Mesenchymal stem cell of the bone marrow (primary cell): ENCODE measurements around a stretch of chr16.

DNA sequence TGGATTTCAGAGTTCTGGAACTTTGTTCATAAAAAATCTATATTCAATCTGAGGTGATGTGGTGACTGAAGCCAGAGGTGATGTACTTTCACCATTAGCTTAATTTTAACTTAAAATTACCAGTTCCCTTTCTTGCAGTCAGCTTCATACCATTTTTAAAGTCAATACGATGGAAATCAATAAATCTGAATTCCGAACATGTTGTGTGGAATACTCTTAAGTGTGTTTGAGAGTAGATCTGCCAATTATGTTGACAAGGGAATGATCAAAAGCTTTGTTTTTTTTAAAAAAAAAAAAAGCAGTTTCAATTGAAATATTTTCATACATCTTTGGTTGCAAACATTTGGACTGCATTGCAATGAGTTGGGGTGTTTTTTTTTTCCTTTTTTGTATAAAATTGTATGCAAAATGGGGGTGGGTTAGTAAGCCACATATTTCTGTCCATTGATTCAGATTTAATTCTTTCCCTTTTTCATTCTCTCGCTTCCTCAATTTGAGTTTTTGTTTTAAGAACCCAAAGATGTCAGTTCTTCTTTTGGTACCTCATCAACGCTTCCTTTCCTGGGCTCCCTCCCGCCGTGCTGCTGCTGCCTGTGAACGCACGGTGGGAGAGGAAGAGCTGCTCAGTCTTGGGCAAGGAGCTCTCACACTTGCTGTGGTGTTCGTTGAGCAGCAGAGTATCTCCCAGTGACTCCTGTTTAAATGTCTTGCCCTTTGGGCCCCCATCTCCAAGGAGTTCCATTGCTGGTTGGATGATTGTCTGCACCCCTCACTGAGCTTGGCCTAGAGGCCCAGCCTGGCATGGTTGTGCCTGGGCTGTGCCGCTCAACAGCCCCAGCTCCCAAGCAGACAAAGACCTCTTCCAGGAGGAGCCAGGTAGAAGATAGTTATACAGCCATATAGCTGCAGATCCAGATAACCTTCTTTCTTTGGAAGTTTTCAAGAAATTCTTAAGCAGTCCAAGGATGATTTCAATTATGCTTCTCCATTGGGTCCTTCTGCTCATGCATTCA lies 13.4 kb downstream of the UBFD1 start:
- CAGE, long polyA plus RNA, result no peak

DNA sequence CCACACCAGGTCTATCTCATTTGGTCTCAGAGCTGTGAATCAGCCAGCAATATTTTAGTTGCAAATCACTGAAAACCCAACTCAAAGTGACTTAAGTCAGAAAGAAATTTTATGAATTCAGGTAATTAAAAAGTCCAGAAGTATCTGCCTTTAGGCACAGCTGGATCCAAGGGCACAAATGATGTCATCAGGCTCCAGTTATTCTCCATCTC lies 3.3 kb downstream of the CHP2 start:
- CAGE, long polyA plus RNA, result no peak

DNA sequence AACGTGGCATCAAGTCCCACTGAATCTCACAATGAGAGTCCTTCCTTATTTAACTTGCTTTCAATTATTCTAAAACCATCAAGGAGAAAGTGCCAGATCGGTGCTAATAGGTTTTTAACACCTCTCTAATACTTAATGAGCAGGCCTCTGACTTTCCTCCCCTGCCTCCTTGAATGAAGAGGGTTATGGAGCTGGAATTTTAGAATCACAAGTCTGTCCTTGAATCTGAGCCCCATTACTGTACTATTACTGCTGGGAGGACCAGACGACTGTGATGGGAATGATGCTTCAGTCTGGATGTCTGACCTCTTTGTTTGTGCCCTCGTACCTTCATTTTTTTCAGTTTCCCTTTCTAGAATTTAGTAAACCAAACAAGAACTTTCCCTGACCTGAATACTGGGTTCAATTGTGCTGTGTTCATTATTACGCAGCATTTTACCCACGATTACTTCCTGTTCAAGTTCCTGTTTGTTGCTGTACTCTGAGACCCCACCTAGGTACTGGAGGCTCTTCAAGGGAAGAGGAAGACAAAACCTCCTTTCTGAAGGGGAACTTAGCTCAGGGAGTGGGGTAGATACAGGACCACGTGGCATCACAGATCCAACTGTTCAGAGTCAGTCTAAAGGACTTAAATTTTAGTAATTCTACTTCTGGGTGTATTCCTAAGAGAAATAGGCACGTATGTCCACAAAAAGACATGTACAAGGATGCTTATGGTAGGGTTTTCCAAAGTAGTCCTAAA lies 9.3 kb upstream of the PRKCB start:
- CAGE, long polyA plus RNA, result no peak

GRCh38 chr16:24216557-24217218 lies 39.4 kb upstream of the CACNG3 start:
- CAGE, long polyA plus RNA, result no peak

DNA sequence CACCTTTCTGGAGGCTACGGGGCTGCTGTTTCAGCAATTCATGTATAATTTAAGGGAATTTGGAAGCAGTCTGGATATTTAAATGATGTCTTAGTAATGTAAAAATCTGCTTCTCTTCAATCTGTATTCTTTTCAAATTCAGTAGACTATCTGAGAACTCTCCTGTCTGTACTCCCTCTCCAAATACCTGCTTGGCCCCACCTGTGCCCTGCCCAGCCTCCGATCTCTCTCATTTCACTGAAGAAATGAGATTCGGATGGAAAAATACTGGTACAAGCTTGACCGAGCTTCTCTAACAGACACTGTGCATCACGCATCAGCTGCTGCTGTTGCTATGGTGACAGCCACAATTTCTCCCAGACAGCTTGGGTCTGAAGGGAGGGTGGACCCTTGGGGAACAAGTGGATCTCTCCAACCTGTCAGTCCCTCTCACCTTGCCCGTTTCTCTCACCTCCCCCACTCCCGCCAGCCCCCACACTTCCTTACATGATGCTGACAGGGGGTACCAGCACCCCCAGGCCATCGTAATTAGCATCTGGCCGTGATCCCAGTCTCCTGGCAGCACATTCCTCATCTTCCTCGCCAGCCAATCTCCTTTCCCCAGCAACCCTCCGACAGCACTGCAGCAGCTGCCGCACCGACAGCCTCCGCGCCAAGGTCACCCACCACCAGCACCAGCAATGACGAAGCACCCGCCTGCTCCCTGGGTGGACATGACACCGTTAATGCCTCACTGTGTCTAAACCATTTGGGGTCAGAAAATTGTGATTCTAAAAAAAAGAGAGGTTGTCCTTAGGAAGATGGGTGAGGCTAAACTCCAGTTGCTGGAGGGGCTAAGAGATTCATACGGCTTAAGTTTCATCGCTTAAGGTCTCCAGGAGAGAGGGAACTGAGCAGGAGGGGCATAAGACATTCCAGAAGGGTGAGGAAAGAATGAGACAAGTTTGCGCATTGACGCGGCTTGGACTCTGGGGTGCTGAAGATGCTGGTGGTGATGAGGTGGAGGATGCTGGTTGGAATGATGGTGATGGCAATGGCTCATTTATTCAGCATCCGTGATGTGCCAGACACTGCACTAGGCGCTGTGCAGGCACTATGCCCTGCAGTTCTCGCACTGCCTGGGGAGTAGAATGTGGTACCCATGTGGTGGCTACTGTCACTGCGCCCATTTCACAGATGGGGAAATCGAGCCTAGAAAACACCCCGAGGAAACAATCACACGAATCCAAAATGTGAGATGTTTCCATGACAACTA lies 58.6 kb upstream of the TNRC6A start:
- CAGE, long polyA plus RNA, result no peak

DNA sequence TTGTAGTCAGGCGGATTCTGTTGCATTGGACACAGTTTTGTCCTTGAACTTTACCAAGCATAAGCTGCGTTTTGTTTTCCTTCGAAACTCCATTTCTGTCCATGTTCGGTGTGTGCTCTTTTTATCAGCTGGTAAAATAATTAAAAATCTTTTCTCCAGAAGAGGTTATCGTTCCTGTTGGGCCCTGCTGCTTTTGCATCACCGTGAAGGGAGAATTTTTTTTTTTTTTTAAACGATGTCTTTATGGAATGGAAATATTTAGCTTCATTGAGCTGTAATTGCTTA lies 1.3 kb downstream of the TNRC6A start:
- CAGE, long polyA plus RNA, result no peak

- CAGE, long polyA plus RNA, result no peak
Measured at GRCh38 chr16:24736529-24737312, 7.3 kb downstream of the TNRC6A start.

GRCh38 chr16:24999205-24999780 lies 15.9 kb downstream of the ARHGAP17 start:
- CAGE, long polyA plus RNA, result no peak

GRCh38 chr16:25063704-25064345 lies 47.7 kb upstream of the LCMT1 start:
- CAGE, long polyA plus RNA, result no peak

DNA sequence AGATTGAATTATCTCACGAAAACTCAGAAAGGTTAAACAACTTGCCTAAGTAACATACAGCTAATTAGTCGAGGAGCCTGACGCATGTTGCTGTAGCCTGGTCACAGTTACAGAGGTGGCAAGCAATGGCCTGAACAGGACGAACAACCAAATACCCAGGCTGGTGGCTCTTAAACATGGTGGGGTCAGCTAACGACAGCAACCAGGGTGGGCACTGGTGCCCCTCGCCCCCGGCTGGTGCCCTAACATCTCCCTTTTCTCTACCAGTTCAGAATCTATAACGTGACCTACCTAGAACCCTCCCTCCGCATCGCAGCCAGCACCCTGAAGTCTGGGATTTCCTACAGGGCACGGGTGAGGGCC lies 38.5 kb downstream of the IL4R start:
- CAGE, long polyA plus RNA, result no peak

DNA sequence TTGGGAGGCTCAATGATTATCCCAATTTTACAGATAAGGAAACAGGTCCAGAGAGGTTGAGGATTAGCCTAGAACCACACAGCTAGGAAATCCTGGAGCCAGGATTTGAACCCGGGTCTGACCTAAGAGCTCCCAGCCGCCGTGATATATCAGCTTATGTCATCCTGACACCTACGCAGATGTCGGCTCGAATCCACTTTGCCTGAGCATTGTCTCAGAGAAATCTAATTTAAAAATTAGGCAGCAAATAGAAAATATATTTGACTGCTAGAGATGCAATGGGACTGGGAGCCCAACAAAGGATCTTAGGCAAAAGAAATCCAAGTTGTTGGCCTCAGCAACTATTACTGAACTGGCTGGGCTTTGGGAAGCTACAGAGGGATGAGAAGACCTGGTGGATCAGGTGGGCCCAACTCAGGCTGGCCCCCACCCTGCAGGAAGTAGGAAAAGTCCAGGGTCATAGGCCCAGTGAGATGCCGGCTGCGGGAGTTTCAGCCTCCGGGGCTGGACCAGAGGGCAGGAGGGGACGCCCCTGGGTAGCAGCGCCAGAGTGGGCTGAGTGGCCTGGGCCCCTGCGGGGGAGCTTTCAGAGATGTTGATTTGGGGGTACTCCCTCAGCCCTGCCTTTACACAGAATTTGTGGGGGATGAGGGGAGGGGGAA lies 35.1 kb upstream of the IL21R start:
- CAGE, long polyA plus RNA, result no peak

- CAGE, long polyA plus RNA, result no peak
Measured at GRCh38 chr16:27627953-27629043, 78.4 kb downstream of the KATNIP start.

GRCh38 chr16:28121388-28121976 lies 58.0 kb upstream of the GSG1L start:
- CAGE, long polyA plus RNA, result no peak

- CAGE, long polyA plus RNA, result no peak
Measured at GRCh38 chr16:28150593-28151671, 60.8 kb downstream of the XPO6 start.

DNA sequence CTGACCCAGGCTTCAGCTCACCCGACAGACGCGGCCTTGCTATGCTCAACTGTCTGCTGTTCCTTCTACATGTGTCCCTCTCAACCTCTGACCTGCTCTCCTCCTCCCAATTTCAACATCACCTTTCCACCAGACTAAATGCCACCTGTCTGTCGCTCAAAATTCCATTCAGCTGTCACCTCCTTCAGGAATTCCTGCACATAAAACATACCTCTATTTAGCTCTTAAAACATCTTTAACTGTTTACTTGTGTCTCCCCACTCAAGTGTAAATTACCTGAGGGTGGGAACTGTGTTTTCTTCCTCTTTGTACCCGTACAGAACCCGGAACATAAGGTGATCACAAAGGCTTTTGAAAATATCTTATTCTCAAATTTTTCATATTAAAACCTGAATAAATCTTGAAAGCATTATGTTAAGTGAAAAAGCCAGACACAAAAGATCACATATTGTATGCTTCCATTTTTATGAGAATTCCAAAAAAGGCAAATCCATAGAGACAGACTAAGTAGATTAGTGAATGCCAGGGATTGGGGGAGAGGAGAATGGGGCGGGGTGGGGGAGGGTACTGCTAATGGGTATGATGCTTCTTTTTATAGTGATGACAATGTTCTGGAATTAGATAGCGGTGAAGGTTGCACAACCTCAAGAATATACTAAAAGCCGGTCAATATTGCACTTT lies 44.2 kb downstream of the XPO6 start:
- CAGE, long polyA plus RNA, result no peak

DNA sequence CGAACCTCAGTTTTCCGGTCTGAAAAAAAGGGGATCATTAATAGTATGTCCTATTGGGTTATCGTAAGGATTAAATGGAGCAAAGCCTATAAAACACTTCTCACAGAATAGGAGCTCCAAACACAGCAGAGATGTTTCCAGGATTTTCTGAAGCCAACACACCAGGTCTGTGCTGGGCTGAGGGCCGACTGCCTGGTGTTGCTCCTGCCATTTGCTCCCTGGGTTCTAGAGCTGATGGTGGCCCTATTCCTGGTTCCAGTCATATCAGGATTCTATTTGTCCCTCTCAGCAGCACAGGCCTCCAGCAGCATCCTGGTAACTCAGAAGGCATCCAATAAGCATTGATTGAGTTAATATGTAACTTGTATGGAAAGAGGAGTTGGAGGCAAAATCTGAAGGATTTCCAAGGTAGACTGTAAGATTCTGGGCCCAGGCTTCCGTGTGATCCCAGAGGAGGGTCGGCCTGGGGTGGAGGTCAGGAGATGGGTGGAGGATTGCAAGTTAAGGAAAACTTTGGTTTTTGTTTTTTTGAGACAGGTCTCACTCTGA lies 5.8 kb downstream of the NUPR1 start:
- CAGE, long polyA plus RNA, result no peak

DNA sequence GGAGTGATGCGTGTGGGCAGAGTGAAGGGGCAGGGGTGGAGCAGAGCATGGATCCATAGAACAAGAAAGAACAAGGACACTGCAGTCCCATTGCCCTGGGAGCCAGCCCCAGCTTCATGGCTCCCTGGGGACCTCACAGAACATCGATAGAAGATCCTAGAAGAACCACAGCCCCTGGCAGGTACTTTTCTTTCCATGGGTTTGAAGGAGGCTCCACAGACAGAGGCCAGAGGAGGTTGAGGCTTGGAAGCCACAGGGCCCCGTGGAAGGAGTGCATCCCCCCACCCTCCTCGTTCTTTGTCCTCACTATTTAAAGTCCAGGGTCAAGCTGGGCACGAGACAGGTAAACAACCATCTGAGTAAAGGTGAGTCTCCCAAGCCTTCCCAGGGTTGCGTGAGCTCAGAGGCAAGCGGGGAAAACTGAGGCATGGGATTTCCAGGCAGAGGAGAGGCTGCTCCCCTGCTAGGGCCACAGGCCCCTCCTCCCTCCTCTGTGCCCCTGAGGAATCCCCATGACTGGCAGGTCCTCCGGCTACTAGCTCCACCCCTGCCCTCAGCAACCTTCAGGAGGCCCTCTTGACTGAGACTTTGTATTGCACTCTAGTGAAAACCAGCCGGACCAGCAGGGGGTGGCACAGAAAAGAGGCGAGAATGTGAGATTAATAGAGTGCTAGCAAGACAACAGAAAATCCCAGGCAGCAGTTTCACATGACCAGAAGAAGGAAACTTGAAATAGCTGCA lies 884 bp upstream of the SULT1A2 start:
- CAGE, long polyA plus RNA, result no peak

DNA sequence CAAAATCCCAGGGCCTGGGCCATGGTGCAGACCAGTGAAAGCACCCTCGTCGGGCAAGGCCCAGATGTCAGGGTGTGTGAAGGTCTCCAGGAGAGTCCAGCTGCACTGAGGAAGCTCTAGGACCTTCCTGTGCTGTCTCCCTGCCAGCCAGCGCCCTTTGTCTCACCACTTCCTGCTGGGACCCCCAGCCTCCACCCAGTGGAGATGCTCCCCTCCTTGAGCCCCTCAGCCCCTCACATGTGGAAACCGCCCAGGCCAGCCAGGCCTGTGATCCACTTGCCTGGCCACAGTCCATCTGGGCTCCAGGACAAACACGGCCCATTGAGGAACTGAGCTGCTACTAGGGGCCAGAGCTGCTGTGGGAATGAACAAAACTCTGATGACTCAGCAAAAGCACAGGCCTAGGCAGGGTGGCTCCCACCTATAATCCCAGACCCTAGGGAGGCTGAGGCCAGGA lies 733 bp downstream of the SULT1A1 start:
- CAGE, long polyA plus RNA, result no peak

- CAGE, long polyA plus RNA, result no peak
Measured at GRCh38 chr16:28623098-28623821, 13.4 kb upstream of the SULT1A1 start.

- CAGE, long polyA plus RNA, result no peak
Measured at GRCh38 chr16:28803433-28803981, 19.3 kb upstream of the ATXN2L start.